ENCODE measurements around a stretch of chr7.

- RRBS = no CpG with 5 or more reads among the region's 2 CpGs
Observed at GRCh38 chr7:92613878-92614387, 23.7 kb upstream of the FAM133B start.

- RRBS = no CpG with 5 or more reads among the region's 9 CpGs
Observed at GRCh38 chr7:92801490-92802123, 34.8 kb downstream of the CDK6 start.

GRCh38 chr7:92808002-92808879 lies 28.1 kb downstream of the CDK6 start:
- RRBS = no CpG with 5 or more reads among the region's 3 CpGs

GRCh38 chr7:92834868-92835877 lies 1.2 kb downstream of the CDK6 start:
- RRBS = 4% methylated on average over 15 of the region's 77 CpGs

GRCh38 chr7:92904174-92904931 lies 68.0 kb upstream of the CDK6 start:
- RRBS = no CpG with 5 or more reads among the region's 5 CpGs

DNA sequence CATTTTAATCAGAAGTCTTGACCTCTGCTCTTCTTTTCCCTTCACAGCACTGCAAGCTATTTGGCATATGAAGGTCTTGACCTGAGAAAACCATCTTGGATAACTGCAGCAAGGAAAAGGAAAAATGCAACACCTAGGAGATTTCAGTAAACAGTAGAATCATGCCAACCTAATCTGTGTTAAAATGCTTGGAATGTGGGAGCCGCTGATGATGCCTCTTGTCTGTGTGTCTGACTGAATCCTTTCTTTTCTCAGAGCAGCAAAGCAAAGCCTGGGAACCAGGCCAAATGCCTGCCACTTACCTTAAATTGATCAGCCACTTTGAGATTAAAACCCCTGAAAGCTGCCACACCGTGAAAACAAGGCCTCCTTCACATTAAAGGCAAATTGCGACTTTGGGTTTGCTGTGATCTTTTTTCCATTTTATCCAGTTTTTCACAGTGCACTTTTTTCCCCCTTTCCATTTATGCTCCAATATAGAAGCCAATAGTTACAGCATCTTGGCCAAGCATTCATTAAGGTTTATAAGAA lies 80.5 kb upstream of the CDK6 start:
- RRBS = no CpG with 5 or more reads among the region's 3 CpGs

DNA sequence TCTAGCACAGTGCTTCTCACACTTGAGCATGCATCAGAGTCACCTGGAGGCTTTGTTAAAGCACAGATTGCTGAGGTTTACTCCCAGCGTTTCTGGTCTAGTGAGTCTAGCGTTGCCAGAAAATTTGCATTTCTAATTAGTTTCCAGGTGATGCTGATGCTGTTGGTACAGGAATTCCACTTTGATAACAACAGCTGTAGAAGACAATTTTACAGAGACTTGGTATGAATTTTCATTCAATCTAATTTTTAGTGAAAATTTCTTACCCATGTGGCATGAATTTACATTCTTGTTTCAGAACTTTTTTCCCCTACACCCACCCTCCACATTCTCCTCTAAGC lies 48.3 kb upstream of the BET1 start:
- RRBS = no CpG with 5 or more reads among the region's 2 CpGs

DNA sequence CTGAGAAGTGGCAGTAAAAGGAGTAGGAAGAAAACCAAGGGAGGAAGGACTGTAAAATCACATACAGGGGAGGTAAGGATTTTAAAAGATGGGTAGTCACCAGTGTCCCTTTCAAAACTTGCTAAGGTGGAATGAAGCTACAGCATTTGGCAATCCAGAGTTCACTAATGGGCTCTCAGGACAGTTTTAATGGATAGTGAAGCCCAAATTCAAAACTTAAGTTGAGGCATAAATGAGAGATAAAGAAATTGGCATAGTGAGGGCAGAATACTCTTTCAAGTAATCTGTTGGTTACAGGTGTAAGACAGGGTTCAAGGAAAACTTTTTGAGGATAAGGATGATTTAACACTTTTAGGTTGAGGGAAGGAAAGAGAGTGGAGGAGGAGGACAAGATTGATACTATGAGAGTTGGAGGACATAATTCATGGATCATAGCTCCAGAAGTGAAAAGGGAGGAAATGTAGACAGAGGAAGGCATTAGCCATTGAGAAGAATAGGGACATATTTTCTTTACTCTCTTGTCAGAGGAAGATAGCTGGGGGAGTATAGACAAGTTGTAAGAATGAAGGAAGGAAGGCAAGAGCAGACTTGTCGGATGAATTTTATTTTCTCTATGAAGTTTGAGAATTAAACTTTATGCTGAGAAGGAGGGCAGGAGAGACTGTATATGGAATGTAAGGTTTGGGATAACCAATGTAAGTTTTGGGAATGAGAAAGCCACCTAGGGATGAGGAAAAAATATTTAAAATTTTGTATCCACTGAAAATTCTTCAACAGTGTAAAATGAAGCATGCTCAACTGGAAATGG lies 21.4 kb downstream of the CASD1 start:
- RRBS = no CpG with 5 or more reads among the region's 1 CpG

- RRBS = no CpG with 5 or more reads among the region's 6 CpGs
Observed at GRCh38 chr7:94835113-94835593, 72.2 kb upstream of the PPP1R9A start.

DNA sequence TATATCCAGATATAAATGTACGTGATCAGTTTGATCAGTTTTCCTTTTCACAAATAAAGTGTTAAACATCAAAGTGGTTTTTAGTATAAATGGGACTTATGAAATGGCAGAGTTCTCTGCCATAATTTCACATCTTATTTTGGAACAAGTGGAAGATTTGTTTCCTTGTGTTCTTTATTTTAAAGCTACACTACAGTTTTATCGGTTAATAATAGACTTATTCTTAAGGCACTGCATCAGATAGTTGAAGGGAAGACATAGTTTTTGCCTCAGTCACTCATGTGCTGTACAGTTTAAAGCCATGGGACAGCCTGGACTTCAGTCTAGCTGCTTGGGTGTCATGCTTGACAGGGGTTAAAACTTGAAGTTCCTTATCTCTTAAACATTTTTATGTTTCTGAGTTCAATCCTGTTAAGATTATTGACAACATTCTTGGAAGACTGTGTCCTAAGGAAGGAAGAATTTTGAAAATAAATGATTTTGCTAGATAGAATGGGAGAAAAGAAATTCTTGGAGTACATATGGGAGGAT lies 49.6 kb downstream of the PPP1R9A start:
- RRBS = no CpG with 5 or more reads among the region's 2 CpGs

GRCh38 chr7:95317397-95318354 lies 6.7 kb downstream of the PON1 start:
- RRBS = no CpG with 5 or more reads among the region's 5 CpGs

GRCh38 chr7:95404279-95404661 lies 8.1 kb upstream of the PON3 start:
- RRBS = no CpG with 5 or more reads among the region's 4 CpGs

DNA sequence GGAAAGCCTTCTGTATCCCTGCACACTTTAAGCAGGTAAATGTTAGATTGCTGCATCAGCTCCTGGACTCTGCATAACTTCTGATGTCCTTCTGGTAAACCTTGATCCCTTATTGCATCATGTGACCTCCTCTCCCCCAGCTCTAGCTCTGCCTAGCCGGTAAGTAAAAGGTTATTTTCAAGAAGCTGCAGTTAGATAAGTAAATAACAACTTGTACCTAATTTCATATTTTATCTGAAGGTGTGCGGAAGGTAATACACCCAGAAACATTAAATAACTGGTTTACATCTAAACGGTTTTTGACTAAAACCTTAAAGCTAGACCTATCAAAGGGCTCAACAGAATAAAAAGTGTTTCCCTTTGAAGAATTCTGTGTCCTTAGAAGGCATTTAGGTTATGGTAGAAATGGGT lies 37.4 kb downstream of the PDK4 start:
- RRBS = no CpG with 5 or more reads among the region's 3 CpGs

- RRBS = no CpG with 5 or more reads among the region's 2 CpGs
Observed at GRCh38 chr7:95560515-95560990, 35.8 kb downstream of the PDK4 start.

DNA sequence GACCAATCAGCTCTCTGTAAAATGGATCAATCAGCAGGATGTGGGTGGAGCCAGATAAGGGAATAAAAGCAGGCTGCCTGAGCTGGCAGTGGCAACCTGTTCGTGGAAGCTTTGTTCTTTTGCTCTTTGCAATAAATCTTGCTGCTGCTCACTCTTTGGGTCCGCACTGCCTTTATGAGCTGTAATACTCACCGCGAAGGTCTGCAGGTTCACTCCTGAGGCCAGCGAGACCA lies 9.6 kb upstream of the PDK4 start:
- RRBS = no CpG with 5 or more reads among the region's 5 CpGs

DNA sequence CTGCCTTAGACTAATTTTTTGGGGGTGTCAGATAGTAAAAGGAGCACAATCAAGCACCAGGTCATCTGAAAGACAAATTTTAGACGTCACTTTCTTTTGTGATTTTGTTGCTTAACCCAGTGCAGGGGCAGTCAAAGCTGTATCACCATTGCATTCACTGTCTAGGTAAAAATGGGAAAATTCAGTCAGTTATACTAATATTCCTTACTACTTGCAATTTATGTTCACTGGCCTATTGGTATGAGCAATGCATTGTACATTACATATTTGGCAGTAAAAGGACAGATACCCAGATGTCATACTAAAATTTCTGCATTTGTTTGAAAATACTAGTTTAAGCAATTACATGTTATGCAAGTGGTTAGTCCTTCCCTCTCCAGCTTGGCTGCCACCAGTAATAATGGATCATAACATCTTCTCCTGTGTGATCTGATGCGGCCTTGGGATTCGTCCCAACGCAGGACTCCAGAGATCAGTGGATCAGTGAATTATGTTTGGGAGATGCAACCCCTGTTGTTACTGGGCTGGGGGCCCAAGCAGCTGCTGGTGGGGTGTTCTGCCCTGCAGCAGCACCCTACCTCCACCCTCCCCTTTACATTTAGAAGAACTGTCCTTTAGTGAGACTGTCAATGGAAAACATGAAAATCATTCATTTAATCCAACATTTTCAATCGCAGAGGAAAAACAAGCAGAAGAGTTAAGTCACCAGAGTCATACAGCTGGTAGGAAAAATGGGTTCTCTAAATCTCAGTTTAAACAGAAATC lies 11.2 kb upstream of the PDK4 start:
- RRBS = no CpG with 5 or more reads among the region's 5 CpGs

- RRBS = no CpG with 5 or more reads among the region's 3 CpGs
Observed at GRCh38 chr7:95645580-95645979, 49.3 kb upstream of the PDK4 start.

GRCh38 chr7:96044495-96044975 lies 272.2 kb downstream of the DYNC1I1 start:
- RRBS = no CpG with 5 or more reads among the region's 3 CpGs

- RRBS = 1% methylated on average over 7 of the region's 23 CpGs
Observed at GRCh38 chr7:96075315-96075797, 246.5 kb downstream of the SLC25A13 start.

- RRBS = no CpG with 5 or more reads among the region's 4 CpGs
Observed at GRCh38 chr7:96176236-96176882, 145.5 kb downstream of the SLC25A13 start.